AG10803 (cell line): ENCODE measurements around a stretch of chr19.

DNA sequence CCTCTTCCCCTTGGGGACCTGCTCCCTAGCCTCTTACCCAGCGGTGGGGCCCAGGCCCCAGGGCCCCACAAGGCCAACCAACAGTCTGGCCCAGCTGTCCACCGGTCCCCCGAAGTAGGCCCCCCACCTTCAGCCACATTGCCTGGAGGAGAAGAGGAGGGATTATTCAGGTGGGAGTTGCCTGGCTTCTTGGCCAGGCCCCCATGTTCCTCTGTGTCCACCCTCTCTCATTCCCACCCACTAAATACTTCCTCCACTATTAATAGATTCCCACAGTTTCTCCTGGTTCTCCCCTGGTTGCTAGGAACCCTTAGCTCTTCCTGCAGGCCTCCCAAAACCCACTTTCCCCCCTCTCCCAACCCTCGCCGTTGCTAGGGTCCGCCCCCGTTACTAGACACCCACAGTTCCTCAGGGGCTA is 2.2 kb downstream of the COQ8B start:
- RRBS: no CpG with 5 or more reads among the region's 7 CpGs

- RRBS: no CpG with 5 or more reads among the region's 7 CpGs
Measured at GRCh38 chr19:40719398-40719831, 2.5 kb downstream of the ITPKC start.

GRCh38 chr19:40802626-40803340 is 3.8 kb downstream of the EGLN2 start:
- RRBS: 14% methylated on average over 4 of the region's 13 CpGs

DNA sequence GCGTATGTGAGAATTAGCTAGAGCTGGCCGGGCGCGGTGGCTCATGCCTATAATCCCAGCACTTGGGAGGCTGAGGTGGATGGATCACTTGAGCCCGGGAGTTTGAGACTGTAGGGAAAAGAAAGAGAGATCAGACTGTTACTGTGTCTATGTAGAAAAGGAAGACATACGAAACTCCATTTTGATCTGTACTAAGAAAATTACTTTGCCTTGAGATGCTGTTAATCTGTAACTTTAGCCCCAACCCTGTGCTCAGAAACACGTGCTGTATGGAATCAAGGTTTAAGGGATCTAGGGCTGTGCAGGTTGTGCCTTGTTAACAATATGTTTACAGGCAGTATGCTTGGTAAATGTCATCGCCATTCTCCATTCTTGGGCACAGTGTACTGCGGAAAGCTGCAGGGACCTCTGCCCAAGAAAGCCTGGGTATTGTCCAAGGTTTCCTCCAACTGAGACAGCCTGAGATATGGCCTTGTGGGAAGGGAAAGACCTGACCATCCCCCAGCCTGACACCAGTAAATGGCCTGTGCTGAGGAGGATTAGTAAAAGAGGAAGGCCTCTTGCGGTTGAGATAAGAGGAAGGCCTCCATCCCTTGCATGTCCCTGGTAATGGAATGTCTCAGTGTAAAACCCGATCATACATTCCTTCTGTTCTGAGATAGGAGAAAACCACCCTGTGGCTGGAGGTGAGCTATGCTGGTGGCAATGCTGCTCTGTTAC is 23.7 kb downstream of the EGLN2 start:
- RRBS: no CpG with 5 or more reads among the region's 11 CpGs

DNA sequence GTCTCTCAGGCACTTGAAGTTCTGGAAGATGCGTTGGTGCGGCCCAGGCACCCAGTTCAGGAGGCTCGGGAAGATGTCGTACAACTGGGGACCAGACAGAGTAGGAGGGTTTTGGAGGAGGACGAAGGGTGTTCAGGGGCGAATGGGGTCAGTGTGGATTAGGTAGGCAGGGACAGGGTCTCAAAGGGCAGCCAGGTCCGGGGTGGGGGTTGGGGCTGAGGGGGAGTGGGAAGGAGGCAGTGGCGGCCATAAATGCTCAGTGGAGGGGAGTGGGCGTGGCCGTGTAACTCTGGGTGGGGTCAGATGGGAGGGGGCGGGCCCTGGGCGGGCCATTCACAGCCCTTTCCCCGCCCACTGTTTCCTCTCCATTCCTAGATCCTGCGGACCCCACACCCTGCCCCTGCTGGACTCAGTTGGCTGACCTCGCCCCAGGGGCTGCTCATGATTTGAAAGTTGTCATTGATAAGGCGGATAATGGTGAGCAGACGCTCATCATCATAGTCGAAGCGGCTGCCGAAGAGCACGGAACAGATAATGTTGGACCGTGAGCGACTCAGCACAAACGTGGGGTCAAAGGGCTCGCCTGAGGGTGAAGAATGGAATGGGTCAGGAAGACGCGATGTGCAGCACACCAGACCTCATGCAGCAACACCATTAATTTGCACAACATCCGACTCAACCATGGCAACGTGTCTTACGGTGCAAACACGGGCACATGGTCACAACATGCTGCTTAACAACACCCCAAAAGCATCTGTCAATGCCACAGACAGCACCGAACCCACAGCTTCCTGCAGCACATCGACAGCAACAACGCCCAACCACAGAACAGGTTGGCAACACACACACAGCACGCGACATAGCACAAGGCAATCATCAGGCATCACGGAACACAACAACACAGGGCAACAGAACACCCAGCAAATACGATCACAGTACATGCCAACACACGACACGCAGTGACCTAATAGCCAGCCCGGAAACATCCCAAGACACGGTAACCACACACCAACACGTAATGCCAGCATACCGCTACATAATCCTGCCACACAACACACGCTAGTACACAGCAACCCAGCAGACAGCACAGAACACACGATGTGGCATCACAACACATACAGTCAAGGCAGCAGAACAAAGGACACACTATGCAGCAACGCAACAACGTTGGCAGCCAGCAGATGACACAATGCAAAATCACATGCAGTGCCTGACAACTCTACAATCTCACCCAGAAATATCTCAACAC is 23.6 kb downstream of the CYP2A6 start:
- RRBS: no CpG with 5 or more reads among the region's 48 CpGs

DNA sequence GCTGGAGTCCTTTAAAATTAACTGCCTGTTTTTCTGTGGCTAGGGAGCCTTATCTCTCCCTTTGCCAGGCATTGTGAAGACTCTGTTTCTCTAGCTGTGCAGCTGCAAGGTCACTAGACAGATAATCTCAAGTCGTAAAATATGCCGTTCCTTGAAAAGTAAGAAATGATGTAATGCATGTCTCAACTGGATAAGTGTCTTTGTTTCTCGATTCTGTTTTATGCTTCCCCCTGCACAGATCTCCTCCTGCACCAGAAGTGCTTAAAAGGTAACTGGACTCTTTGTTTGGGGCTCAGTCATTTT is 14.3 kb upstream of the CYP2A6 start:
- RRBS: no CpG with 5 or more reads among the region's 3 CpGs

DNA sequence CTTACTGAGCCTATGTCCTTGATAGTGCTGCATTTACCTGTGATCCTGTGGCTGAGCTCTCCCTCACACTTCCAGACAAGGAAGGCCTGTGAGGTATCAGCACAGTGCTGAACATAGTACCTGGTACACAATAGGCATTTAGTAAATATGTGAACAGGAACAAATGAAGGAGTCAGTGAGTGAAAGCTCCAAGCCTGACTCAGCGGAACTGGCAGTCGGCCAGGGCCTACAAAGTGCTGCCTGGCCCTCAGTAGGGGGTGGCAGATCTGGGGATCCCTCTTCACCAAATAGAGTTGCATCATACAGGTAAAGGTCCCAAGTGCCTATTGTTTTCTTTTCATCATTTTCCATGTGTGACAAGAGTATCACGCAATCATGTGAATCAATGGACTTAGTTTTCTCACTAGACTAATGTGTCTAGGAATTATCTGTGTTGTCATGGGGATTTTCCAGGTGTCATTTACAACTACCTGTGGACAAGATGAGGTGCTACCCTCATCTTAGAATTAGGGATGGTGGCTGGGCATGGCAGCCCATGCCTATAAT is 9.2 kb downstream of the CYP2B6 start:
- RRBS: no CpG with 5 or more reads among the region's 3 CpGs

- RRBS: 90% methylated on average over 4 of the region's 31 CpGs
Measured at GRCh38 chr19:41319177-41320276, 9.6 kb downstream of the CCDC97 start.

DNA sequence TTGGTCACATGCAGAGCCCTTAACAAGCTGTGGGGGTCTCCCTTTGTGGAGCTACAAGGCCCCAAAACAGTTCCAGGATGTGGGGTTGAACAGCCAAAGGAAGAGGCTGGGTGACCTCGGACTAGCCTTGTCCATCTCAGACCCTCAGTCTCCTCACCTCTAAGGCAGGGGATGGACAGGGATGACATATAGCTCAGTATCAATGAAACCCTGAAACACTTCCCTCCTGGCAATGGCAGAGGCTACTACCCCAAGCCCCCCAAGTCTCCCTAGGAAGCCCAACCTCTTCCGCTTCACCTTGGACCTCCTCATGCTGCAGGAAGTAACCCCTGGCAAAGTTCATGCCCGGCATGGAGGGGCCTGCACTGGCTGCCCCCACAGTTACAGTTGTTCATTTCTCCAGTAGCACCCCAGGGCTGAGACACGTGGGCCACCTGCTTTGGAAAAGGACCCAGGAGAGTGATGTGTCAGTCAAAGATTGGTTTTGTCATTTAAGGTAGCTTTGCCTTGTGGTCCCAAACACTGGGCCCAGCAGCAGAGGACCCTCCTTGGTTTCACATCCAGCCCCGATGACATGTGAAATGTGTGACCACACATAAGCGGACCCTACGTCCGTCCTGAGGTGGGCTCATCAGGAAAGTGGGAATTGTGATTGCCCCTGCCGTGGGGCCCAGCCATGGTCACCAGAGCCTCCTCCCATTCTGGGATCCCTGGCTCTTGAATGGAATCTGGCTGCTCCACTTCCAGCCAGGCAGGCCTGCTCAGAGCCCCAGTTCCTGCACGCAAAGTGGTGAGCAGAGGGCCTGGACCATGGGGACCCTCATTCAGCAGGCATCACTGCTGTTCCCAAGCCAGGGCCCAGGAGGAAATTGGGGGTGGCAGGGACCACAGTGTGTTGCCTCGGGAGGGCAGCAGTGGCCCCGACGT is 10.8 kb downstream of the CCDC97 start:
- RRBS: no CpG with 5 or more reads among the region's 13 CpGs

GRCh38 chr19:41323407-41324393 is 13.7 kb downstream of the CCDC97 start:
- RRBS: 3% methylated on average over 4 of the region's 24 CpGs

DNA sequence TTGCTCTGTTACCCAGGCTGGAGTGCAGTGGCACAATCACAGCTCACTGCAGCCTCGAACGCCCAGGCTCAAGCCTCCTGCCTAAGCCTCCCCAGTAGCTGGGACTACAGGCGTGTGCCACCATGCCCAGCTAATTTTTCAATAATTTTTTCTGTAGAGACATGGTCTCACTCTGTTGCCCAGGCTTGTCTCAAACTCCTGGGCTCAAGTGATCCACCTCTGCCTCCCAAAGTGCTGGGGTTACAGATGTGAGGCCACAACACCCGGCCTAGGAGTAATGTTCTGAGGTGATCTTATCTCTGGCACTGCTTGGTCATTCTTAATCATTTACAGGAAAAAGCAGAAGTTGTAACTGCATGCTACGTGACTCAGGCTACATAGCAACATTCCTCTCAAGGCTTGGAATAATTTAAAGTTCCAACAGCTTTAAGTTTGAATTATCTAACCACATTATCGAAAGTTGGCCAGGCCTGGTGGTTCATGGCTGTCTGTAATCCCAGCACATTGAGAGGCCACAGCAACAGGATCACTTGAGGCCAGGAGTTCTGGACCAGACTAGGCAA is 3.8 kb upstream of the B9D2 start:
- RRBS: no CpG with 5 or more reads among the region's 6 CpGs

GRCh38 chr19:41407086-41407988 is 9.7 kb downstream of the BCKDHA start:
- RRBS: no CpG with 5 or more reads among the region's 13 CpGs

DNA sequence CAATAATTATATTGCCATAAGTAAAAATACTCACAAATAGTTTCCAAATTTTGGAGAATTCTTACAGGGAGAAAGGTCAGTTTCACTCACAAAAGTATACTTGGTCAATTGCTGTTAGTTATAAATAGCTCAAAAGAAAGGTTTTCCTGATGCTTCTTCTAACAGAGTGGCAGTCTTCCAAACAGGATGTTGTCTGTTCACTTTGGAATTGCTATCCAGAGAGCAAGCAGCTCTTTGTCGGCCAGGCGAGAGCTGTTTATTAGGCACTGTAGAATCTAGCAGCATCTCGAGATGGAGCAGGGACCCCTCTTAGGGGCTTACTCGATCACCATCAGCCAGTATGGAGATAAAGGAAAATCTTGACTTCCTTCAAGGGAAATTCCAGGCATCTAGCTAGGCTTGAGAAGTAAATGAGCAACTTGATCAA is 13.6 kb downstream of the ERICH4 start:
- RRBS: no CpG with 5 or more reads among the region's 4 CpGs

- RRBS: 2% methylated on average over 2 of the region's 15 CpGs
Measured at GRCh38 chr19:41530682-41531416, 45.1 kb upstream of the CEACAM21 start.

- RRBS: no CpG with 5 or more reads among the region's 8 CpGs
Measured at GRCh38 chr19:41623124-41623669, 3.7 kb downstream of the CEACAM4 start.

DNA sequence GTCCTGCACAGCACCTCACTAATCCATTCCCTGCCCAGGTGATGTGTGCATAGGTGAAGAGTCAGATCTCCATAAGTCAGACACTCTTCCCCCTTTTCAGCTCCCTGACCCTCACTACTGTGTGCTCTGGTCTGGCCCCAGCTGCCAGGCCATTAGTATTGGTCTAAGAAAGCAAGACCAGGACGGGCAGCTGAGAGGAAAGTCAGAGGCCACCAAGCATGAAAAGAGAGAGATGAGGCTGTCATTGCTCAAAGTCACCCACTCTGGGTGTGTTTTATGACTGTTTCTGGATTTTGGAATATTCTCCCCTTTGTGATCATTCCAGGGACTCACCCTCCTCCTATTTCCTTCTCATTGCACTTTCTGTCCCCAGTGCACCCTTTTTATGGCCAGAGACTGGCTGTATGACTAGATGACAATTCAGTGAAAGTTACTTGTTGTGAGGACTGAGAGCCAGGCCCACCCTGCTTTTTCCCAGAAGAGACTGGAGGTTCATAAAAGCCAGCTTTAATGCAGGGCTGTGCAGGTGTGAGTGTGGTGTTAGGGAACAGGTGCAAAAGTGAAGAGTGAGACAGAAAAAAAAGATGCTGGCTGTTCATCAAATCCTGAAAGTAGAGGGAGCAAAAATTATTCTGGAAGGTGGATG is 17.4 kb downstream of the CEACAM7 start:
- RRBS: no CpG with 5 or more reads among the region's 1 CpG

- RRBS: no CpG with 5 or more reads among the region's 15 CpGs
Measured at GRCh38 chr19:41902649-41903071, 19.7 kb downstream of the ARHGEF1 start.

DNA sequence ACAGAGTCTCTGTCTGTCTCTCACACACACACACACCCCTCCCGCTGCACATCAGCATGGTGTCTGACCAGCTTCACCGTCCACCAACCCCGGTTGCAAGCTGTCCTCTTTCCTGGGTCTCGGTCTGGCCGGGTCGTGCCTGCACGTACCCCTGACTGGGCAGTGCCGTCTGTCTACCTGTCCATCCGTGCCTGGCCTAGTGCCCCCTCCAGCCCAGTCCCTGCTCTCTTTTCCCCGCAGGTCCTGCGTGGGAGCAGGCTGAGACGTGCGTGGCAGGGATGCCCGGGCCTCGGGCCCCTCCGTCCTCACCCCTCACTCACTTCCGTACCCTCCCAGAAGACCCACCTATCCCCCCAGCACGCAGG is 16.0 kb downstream of the ERFL start:
- RRBS: no CpG with 5 or more reads among the region's 18 CpGs

- RRBS: no CpG with 5 or more reads among the region's 13 CpGs
Measured at GRCh38 chr19:42038448-42039212, 31.4 kb downstream of the GRIK5 start.

DNA sequence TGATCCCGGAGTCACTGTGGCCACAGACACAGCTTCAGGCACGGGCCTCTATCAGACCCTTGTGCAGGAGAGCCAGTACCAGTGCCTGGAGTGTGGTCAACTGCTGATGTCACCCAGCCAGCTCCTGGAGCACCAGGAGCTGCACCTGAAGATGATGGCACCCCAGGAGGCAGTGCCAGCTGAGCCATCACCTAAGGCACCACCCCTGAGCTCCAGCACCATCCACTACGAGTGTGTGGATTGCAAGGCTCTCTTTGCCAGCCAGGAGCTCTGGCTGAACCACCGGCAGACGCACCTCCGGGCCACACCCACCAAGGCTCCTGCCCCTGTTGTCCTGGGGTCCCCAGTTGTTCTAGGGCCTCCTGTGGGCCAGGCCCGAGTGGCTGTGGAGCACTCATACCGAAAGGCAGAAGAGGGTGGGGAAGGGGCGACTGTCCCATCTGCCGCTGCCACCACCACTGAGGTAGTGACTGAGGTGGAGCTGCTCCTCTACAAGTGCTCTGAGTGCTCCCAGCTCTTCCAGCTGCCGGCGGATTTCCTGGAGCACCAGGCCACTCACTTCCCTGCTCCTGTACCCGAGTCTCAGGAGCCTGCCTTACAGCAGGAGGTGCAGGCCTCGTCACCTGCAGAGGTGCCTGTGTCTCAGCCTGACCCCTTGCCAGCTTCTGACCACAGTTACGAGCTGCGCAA is 2.9 kb downstream of the ZNF574 start:
- RRBS: no CpG with 5 or more reads among the region's 16 CpGs